PC-3 (cell line): ENCODE measurements around a stretch of chr4.

- RAMPAGE, long total RNA = no peak
These were observed 46.5 kb upstream of the SPRY1 start for GRCh38 chr4:123350085-123350514.

DNA sequence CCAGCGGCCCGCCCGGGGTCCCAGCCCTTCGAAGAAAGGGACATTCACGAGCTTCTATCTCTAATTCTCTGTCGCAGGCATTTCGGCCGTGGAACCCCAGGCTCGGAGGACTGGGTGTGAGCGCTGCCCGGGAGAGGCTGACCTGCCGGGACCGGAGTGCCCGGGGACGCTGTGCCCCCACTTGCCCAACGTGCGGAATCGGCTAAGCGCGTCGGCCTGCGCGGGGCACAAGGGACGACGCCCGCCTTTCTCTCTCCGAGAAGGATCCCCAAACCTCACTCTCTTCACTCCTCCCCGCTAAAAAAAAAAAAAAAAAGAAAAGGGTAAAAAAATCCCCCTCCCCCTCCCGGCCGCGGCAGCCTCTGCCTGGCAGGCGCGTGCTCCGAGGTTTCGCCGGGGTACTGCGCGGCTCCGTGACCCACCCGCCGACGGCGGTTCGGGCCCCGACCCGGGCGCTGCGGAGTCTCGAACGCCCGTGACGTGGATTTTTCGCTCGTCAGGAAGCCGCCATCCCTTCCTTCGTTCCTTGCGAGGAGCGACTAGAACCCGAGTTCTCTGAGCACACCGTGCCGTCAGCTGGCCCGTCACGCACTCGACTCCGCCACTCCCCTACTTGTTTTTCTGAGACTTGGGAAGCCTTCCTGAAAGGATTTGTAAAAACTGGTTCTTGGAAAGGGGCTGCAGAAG, 1.1 kb downstream of the SPRY1 start:
- RAMPAGE, long total RNA = no peak

- RAMPAGE, long total RNA = no peak
These were observed 108.3 kb downstream of the SPRY1 start for GRCh38 chr4:123504864-123505421.

DNA sequence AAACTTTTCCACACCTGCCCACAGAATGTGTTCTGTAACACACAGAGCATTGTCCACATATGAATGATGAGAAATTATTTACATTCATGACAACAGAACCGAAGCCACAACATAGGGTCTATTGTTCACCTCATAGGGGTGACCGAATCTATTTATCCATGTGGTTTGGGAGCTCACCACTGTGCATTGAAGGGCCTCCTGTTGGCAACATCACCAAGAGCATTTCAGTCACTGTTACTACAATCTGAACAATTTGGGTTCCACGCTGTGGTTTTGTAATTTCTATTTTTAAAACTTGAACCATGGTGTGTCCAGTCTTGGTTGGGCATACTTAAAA, 192.0 kb downstream of the SPRY1 start:
- RAMPAGE, long total RNA = no peak

DNA sequence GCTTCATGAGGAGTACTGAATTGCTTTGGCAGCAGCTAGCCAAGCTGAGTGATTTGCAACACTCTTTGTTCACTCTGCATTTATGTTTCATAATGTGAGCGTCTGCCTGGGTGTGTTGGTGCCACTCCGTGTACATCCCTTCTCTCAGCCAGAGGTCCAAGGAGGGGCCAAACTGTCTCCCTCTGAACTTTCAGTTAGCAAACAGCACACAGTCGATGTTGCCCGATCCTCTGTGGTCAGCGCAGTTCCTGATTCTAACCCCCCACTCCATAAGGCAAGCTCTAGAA, 348.3 kb downstream of the SPRY1 start:
- RAMPAGE, long total RNA = no peak

GRCh38 chr4:123788414-123788941, 391.9 kb downstream of the SPRY1 start:
- RAMPAGE, long total RNA = no peak

GRCh38 chr4:123811626-123811999, 415.0 kb downstream of the SPRY1 start:
- RAMPAGE, long total RNA = no peak

DNA sequence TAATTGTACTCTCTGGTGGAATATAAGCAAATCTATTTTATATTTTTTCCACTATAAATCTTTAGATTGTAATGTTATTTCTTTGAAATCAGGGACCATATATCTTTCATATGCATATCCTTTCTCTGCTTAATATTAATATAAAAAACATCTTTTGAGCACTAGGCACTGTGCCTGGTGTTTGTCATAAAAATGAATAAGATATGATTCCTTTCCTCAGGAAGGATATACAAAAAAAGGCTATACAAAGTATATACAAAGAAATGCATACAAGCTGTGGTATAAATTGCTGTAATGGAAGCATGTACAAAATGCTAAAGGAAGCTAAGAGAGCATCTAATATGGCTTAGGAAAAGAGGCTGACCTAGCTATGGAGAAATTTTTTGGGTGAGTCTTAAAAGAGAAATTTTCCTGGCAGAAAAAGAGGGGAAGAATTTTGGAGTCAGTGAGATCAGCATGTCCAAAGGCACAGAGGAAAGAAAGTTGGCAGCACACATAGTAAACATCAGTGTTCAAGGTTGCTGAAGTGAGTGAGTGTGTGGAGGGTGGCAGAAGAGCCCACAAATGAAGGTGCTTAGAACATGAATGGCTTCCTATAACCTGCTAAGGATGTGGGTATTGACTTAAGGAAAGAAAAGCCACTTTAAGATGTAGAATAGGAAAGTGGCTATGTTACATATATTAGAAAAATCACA, 500.0 kb downstream of the SPRY1 start:
- RAMPAGE, long total RNA = no peak

DNA sequence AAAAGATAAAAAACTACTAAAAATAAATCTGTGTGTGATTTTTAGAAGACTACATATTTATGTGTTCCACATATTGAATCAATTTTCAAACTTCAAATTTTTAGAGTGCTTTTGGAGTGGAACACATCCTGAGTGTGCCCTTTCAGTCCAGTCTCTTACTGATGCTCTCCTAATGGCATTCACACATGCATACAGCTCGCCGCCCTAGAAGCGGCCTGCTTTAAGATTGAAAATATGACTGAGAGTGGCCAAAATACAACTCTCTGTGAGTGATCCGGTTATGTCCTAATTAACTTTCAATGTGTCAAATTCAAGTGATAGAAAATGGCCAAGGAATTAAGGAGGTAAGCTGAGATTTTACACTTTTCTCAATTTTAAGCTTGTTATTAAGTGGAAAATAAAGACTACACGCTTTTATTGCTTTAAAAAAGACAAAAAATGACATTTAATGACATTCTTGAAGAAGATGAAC, 628.7 kb downstream of the ANKRD50 start:
- RAMPAGE, long total RNA = no peak

DNA sequence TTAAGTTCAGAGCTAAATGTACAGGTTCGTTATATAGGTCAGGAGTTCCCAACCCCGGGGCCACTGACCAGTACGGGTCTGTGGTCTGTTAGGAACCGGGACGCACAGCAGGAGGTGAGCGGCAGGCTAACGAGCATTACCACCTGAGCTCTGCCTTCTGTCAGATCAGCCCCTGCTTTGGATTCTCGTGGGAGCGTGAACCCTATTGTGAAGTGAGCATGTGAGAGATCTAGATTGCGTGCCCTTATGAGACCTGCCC, 51.0 kb downstream of the FAT4 start:
- RAMPAGE, long total RNA = no peak

GRCh38 chr4:127783942-127784484, 1.9 kb downstream of the HSPA4L start:
- RAMPAGE, long total RNA = no peak

- RAMPAGE, long total RNA = no peak
These were observed 1.2 kb downstream of the MFSD8 start for GRCh38 chr4:127963651-127964384.

GRCh38 chr4:128074751-128075141, 13.6 kb downstream of the LARP1B start:
- RAMPAGE, long total RNA = no peak

DNA sequence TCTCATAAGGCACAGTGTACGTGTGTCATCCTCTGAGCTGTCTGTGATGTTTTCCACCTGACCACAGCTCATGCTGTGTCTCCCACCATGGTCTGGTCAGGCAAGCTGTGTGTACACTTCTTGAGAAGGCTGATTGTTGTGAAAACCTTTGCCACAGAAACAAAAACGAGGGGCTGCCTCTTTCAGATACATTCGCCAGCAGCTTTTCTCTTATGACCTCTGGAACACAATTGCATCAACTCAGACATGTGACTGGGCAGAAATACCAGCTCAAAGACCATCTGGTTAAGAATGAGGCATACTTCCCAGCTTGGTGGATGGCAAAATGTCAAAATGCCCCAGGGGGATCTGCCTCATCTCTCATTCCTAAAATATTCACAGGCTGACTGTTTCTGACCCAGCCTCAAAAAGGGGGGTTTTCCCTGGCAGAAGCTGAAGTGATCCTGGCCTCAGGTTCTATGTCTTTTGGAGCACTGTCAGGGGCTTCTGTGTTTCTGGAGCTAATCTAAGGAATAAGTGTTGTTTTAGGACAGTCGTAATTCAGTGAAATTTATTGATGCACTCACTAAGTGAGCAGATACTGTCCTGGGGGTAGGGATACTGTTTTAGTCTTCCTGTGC, 46.0 kb downstream of the PGRMC2 start:
- RAMPAGE, long total RNA = no peak

- RAMPAGE, long total RNA = no peak
These were observed 2.3 kb downstream of the PGRMC2 start for GRCh38 chr4:128284904-128286044.

DNA sequence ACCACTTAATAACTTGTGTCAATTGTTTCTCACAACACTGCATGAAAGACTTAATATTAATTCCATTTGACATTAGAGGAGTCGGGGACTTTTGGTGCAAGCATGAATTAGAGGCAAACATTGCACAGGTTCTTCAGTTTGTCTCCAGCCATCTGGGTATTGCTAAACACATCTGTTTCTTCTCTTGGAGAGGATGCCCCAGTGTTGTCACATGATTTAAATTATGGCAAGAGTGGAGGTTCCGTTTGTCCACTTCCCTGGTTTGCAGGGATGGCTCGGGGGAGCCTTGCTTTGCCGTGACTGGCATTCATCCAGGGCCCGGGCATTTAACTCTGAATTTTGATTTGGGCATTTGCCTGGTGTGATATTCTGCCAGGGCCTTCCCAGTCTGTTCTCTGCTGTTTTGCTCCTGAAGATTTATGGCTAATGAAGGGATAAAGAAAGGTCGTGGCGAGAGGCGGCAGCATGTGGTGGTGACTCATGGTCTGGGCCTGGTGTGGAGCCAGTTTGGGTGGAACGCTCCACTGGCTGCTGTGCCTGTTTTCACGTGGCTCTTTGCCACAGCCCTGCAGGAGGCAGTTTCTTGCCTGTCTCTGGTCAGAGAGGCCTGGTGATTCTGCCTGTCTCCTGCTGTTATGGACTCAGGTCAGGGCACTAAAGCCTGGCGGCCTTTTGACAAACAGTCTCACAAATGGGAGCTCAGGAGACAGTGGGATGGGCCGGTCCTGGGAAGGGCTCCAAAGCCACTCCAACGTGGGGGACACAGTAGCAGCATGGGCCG, 99.3 kb upstream of the PGRMC2 start:
- RAMPAGE, long total RNA = no peak

DNA sequence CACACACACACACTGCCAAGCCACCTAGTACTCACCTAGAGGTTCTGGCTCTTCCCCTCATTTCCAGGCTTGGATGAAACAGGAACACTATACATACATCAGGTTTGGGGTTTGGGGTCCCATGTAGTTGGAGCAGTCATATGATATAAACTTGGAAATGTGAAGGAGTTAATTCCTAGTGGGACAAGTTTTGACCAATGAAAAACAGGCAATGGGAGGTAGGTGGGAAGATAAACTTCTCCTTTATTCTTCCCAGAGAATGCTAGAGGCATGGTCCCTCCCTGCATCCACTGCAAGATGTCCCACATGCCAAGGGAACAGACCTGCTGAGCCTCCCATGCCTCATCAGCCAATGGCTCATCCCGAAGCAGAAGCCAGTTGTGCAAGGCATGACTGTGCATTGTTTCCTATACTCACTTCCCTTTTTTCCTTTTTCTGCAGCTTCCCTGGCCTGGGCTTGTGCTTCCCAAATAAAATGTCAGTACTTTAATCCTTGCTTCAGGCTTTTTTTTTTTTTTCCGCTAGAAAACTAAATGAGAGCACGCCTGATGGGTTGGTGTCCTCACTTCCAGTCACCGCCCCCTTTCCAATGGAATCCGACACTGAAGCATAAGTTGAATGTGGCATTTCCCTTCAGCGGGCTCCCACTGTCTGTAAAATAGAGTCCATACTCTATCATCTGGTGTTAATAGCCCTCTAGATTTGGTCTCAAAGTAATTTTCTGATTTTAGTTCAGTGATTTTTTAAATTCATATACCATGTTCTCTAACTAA, 239.1 kb upstream of the JADE1 start:
- RAMPAGE, long total RNA = no peak

GRCh38 chr4:128794328-128794566, 15.3 kb upstream of the JADE1 start:
- RAMPAGE, long total RNA = no peak

GRCh38 chr4:128844484-128845523, 35.3 kb downstream of the JADE1 start:
- RAMPAGE, long total RNA = no peak

- RAMPAGE, long total RNA = no peak
These were observed 36.6 kb downstream of the JADE1 start for GRCh38 chr4:128845907-128846674.